ENCODE measurements around the genes GFRAL, HMGCLL1 and KHDRBS2.

GRCh38 chr6:53961995-53962528, 149.2 kb upstream of the MLIP start:
- RRBS = no CpG with 5 or more reads among the region's 6 CpGs
CAGE:
- cytosol, long polyA plus RNA = no peak
- long polyA plus RNA = no peak
- nucleus, long polyA plus RNA = no peak

GRCh38 chr6:54255840-54256401, 52.3 kb upstream of the TINAG start:
- RRBS = no CpG with 5 or more reads among the region's 1 CpG
CAGE:
- cytosol, long polyA plus RNA = no peak
- long polyA plus RNA = no peak
- nucleus, long polyA plus RNA = no peak

GRCh38 chr6:54879110-54879777, 32.7 kb downstream of the FAM83B start:
- RRBS = no CpG with 5 or more reads among the region's 8 CpGs
CAGE:
- cytosol, long polyA plus RNA = no peak
- long polyA plus RNA = no peak
- nucleus, long polyA plus RNA = no peak

DNA sequence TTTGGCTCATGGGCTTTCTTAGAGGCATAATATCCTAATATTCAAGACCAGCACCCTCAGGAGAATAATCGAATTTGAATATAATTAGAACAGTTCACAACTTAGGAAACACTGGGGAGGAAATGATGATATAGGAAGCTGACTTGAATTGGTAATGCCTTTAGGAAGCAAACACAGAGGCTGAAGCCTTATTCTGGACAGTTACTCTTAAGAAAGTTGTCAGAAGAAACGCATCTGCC, at the start of gene GFRAL:
TSS of gene GFRAL (plus strand) at position 189 of the 239 bp plus-strand sequence.
- RRBS = no CpG with 5 or more reads among the region's 2 CpGs
CAGE:
- cytosol, long polyA plus RNA = no peak
- long polyA plus RNA = no peak
- nucleus, long polyA plus RNA = no peak

DNA sequence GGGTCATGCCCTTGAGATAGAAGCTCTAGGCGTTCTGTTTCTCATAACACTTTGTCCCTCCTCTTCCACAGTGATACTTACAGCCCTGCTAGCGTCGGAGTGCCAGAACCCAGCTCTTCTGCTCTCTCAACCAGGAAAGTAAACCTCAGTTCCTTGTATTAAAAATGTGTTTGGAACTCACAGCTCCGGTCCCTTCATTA, 11.4 kb downstream of the HMGCLL1 start:
- RRBS = no CpG with 5 or more reads among the region's 4 CpGs
CAGE:
- cytosol, long polyA plus RNA = no peak
- long polyA plus RNA = no peak
- nucleus, long polyA plus RNA = no peak

GRCh38 chr6:55572783-55573033, 6.3 kb downstream of the HMGCLL1 start:
CAGE:
- cytosol, long polyA plus RNA = no peak
- long polyA plus RNA = no peak
- nucleus, long polyA plus RNA = no peak

- RRBS = no CpG with 5 or more reads among the region's 56 CpGs
CAGE:
- cytosol, long polyA plus RNA = no peak
- long polyA plus RNA = no peak
- nucleus, long polyA plus RNA = no peak
Observed at GRCh38 chr6:55578496-55579580, at the start of gene HMGCLL1. Gene HMGCLL1, minus strand, starts transcription at chr6:55579192.

- RRBS = no CpG with 5 or more reads among the region's 1 CpG
CAGE:
- cytosol, long polyA plus RNA = no peak
- long polyA plus RNA = no peak
- nucleus, long polyA plus RNA = no peak
Observed at GRCh38 chr6:56244898-56245435, 2.4 kb downstream of the COL21A1 start.

- RRBS = no CpG with 5 or more reads among the region's 4 CpGs
CAGE:
- cytosol, long polyA plus RNA = no peak
- long polyA plus RNA = no peak
- nucleus, long polyA plus RNA = no peak
Observed at GRCh38 chr6:56506307-56506815, 259.0 kb upstream of the COL21A1 start.

GRCh38 chr6:56509359-56509965, 262.1 kb upstream of the COL21A1 start:
- RRBS = no CpG with 5 or more reads among the region's 8 CpGs
CAGE:
- cytosol, long polyA plus RNA = no peak
- long polyA plus RNA = no peak
- nucleus, long polyA plus RNA = no peak

DNA sequence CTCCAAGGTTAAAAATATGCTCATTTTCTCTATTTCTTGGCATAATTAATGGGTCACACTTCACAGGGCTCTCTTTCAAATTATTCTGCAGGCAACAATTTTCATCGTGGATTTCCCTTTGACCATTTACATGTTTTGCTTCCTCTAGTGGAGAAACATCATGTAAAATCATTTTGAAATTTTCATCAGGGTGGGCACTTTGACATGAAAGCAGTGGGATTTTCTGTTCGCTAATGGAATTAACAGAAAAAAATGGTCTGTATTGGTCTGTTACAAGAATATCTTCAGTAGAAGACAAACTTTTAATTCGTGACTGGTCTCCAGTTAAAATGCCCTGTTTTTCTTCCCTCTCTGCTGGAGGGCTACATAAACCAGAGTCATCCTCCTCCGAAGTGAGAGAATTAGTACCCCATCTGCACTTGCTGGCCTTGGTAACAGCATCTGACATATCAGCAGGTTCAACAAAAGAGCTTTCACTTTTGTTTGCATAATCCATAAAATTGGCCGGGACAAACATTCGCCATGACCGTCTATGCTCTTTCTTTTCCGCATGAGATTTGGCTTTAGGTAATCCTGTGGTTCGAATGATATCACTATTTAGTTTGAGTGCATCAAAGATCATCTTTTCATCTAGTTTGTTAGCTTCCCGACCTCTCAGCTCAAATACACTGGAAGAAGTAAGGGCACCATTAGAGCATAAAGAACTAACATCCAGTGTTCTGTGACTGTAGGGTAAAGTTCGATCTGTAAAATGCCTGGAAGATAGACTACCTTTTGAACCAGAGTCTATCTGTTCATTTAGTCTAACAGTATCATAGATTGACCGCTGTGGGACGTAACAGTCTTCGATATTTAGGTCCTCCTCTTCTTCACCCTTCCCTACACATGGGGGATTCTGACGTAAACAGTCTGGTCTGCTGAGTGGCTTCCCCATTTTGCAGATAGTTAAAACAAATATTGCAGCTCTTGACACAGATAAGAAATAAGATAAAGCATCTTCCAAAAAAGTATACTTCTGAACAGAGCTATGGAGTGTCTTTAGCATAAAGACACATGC, 293.6 kb upstream of the COL21A1 start:
- RRBS = no CpG with 5 or more reads among the region's 15 CpGs
CAGE:
- cytosol, long polyA plus RNA = no peak
- long polyA plus RNA = no peak
- nucleus, long polyA plus RNA = no peak

DNA sequence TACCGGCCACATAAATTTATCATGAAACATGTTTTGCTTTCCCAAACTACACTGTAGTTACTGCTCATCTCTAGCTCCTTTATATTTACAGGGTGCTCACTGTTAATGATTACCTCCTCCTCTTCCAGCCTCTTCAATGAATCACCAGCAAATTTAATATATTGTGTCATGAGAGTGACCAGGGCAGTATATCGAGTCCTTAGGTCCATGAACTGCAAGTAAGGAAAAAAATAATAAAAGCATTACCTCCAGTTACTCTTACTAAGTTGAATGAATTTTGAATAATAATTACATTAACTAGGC, 330.3 kb downstream of the DST start:
- RRBS = no CpG with 5 or more reads among the region's 2 CpGs
CAGE:
- cytosol, long polyA plus RNA = no peak
- long polyA plus RNA = no peak
- nucleus, long polyA plus RNA = no peak

DNA sequence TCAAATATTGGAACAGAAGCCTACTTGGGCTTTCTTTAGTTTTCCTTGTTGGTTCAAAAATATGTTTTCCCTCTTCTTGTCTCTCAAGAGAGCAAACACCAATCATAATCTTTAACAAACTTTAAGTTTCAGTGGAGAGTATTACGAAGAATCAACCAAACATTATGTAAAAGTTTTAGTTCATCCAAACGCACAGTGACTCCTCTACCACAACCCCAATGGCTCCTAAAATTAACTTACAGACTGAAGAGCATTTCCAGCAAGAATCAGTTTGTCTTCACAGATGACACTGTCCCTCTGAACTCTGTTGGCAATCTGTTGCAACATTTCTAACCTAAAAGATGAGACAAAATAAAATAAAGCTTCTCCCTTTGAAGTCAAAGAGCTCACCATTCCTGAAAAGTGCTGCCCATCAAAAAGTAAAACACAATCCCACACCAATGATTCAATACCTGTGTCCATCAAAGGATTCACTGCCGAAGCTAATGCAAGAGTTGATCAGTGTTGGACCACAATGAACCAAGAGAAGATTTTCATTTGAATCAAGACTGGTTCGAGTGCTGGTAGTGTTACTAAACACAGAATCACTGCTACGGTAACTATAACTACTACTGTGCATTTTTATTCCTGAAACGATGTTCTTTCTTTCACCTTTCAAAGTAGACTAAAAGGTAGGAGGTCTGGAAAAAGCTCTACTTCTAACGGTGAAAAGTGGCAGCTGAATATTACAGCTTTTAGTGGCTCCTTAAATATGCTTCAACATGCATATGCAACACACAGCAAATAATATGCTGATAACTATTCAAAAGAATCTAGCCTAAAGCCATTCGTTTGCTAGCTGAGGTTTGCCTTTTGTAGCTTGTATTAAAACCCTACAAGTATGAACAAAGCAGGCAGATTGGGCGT, 312.2 kb downstream of the DST start:
- RRBS = no CpG with 5 or more reads among the region's 9 CpGs
CAGE:
- cytosol, long polyA plus RNA = no peak
- long polyA plus RNA = no peak
- nucleus, long polyA plus RNA = no peak

GRCh38 chr6:56671600-56672646, 282.7 kb downstream of the DST start:
- RRBS = no CpG with 5 or more reads among the region's 6 CpGs
CAGE:
- cytosol, long polyA plus RNA = no peak
- long polyA plus RNA = no peak
- nucleus, long polyA plus RNA = no peak

GRCh38 chr6:56833442-56833923, 121.1 kb downstream of the DST start:
- RRBS = no CpG with 5 or more reads among the region's 1 CpG
CAGE:
- cytosol, long polyA plus RNA = no peak
- long polyA plus RNA = no peak
- nucleus, long polyA plus RNA = no peak

- RRBS = no CpG with 5 or more reads among the region's 19 CpGs
CAGE:
- cytosol, long polyA plus RNA = no peak
- long polyA plus RNA = no peak
- nucleus, long polyA plus RNA = no peak
Observed at GRCh38 chr6:56953350-56954035, 1.1 kb downstream of the DST start.

- RRBS = no CpG with 5 or more reads among the region's 17 CpGs
CAGE:
- cytosol, long polyA plus RNA = no peak
- long polyA plus RNA = no peak
- nucleus, long polyA plus RNA = no peak
Observed at GRCh38 chr6:56955725-56956269, 890 bp downstream of the BEND6 start.

- RRBS = no CpG with 5 or more reads among the region's 4 CpGs
CAGE:
- cytosol, long polyA plus RNA = no peak
- long polyA plus RNA = no peak
- nucleus, long polyA plus RNA = no peak
Observed at GRCh38 chr6:57210123-57210530, 12.0 kb downstream of the RAB23 start.

DNA sequence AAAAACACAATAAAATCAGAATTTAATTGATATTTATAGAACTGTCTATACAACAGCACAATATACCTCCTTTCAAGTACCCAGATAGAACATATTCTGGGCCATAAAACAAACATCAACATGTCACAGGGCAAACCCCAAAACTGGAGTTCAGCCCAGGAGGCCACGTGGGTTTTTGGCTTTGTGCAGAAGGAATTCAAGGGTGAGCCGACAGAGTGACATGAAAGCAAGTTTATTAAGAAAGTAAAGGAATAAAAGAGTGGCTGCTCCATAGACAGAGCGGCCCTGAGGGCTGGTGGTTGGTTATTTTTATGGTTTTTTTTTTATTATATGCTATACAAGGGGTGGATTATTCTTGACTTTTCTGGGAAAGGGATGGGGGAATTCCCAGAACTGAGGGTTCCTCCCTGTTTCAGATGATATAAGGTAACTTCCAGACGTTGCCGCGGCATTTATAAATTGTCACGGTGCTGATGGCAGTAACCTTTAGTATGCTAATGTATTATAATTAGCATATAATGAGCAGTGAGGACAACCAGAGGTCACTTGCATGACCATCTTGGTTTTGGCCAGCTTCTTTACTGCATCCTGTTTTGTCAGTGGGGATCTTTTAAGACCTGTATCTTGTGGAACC, 5.6 kb downstream of the RAB23 start:
- RRBS = no CpG with 5 or more reads among the region's 7 CpGs
CAGE:
- cytosol, long polyA plus RNA = no peak
- long polyA plus RNA = no peak
- nucleus, long polyA plus RNA = no peak

GRCh38 chr6:62285382-62286293, at the start of gene KHDRBS2:
Gene KHDRBS2, minus strand, starts transcription at chr6:62286225.
- RRBS = no CpG with 5 or more reads among the region's 63 CpGs
CAGE:
- cytosol, long polyA plus RNA = no peak
- long polyA plus RNA = no peak
- nucleus, long polyA plus RNA = start-site peak on the minus strand at chr6:62286164-62286227, 373 reads